Measurements from ENCODE around the genes HLTF and CP.

GRCh38 chr3:146339596-146339981, 88.7 kb upstream of the PLSCR4 start:
- PRO-cap = no peak

DNA sequence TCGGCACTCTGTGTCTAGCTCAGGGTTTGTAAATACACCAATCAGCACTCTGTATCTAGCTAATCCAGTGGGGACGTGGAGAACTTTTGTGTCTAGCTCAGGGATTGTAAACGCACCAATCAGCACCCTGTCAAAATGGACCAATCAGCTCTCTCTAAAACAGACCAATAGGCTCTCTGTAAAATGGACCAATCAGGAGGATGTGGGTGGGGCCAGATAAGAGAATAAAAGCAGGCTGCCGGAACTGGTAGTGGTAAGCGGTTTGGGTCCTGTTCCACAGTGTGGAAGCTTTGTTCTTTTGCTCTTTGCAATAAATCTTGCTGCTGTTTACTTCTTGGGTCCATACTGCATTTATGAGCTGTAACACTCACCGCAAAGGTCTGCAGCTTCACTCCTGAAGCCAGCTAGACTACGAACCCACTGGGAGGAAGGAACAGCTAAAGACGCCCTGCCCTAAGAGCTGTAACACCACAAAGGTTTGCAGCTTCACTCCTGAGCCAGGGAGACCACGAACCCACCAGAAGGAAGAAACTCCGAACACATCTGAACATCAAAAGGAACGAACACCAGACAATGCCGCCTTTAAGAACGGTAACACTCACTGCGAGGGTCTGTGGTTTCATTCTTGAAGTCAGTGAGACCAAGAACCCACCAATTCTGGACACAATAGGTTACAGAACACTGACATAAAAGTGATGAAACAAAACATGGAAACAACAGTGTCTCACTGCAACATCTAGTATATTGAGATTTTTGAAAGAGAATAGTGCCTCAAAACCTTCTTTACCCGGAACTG, 28.7 kb upstream of the PLSCR2 start:
- PRO-cap = unidirectional peak, plus-strand start at position 254 of the sequence

DNA sequence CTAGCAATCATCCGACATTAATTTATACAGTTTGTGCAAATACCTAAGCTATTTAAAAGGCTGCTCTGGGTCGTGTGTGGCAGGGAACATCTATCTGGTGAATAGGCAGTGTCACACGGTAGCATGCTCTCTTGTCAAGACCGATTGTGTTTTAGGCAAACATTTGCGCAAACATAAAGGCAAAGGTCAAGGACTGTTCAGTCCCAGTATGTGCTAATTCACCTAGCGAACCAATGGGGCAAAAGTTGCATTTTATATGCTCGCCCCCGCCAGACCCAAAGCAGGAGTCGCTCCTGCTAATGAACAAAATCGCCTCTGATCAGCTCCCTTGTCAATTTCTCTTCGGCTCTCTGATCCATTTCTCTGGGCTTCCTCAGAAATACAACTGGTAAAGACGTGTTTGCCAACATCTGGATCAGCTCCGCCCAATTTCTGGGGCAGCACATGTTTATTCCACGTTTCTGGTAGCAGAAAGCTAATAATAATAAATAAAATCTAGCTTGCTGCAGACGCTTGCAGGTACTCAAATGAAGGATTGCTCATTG, 37.5 kb downstream of the ZIC4 start:
- PRO-cap = no peak

GRCh38 chr3:147398206-147398789, 8.0 kb downstream of the ZIC4 start:
- PRO-cap = no peak

- PRO-cap = no peak
Measured at GRCh38 chr3:147398981-147399664, 7.2 kb downstream of the ZIC4 start.

- PRO-cap = no peak
Measured at GRCh38 chr3:147423213-147423538, 14.0 kb downstream of the ZIC1 start.

- PRO-cap = no peak
Measured at GRCh38 chr3:147424266-147424737, 15.1 kb downstream of the ZIC1 start.

DNA sequence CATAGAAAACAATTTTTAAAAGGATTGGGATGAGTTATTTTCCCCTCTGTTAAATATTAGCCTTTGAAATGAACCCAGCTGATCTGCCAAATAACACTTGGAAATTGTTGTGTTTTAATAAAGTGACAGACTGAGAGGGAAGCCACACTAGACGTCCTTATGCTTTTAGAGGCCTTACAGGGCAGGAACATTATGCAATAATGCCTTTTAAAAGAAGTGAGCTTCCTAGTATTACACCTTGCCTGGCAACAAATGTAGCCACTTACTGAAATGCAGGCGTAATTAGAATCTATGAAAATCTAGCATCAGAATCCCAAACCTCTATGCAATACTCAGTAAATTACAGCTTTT, 20.2 kb downstream of the AGTR1 start:
- PRO-cap = no peak

DNA sequence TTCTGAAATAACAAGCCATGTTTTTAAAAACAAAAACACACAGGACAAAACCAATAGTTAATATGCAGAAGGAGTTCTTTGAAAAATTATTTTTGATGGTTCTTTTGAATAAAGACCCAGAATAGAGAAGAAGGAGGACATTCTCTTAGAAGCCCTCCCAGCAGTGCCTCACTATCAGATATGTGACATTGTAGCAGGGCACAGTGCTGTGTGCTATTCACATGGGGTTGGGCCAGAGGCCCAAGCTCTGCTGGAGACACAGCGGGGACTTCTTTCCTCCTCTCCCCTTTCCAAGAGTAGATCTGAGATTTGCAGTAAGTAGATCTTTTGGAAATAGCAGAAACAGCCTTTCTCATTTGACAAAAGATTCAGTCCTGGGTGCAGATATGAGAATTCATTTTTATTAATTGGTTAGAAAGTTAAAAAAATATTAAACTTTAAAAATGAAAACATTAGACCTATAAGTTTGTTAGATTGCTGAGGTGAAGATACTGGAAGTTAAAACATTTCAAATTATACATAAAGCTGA, 6.3 kb downstream of the GYG1 start:
- PRO-cap = no peak

DNA sequence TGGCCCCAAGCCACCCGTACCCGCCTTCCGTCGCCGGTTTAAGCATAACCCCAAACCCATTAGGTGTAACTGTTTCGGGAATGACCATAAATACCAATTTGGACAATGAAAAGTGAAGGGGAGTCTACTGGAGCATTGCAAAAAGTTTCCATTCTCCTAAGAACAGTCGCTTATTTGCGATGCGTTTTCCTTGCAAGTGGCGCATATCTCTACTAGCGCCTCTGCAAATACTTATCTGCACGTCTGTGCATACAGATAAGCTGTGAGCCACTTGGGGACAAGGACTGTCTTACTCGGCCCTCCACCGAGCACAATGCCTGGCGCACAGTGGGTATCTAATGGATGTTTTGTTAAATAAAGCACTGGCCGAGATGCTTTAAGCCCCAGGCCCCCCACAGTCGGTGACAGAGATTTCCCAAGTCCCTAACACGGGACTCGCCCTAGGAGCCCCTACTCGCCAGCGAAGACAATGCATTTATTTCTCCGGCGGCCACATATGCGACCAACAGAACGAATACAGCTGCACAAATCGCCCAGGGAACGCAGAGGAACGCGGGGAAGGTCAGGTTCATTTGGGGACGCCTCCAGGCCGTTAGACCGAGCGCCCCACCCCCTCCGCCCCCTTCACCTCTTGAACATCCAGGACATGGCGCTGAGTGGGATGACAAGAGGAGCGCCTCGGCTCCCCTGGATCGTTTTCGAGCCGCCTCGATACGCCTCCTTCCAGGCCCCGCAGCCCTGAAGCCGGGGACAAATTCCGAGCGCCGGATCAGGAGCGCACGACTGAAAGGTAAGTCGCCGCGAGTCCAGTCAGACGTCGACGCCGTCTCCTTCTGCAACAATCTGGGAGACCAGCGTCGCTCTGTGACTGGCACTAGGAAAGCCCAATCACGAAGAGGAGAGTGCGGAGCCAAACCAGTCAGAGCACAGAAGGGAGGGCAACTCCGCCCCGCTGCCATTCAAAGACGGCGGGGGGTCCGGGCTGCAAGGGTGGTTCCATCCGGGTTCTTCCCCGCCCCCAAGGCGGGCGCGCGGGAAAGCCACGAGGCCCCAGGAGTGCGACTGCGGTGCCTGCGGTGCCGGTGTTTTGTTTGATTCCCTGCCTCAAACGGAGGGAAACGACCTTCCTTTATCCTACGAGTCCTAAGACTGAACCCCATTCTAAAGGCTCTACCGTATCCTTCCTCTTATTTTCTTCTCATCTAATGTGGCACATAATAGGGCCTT, at the start of gene HLTF:
Gene HLTF, minus strand, starts transcription at position 845 of the 1,227 bp plus-strand sequence.
- PRO-cap = bidirectional peak, plus-strand start at position 1,021 of the sequence, minus-strand start at position 822 of the sequence

DNA sequence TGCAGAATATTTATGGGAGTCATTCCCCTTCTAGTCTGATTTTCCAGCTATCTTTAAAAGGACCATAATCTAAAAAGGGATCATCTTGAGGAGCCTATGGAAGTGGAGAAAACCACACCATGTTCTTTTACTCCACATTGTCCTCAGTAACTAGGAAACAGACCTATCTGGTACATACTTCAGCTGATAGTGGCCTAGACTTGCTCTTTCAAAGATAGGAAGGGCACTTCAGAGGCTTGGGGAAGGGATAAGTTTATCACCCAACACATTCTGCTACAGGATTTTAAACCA, 35.5 kb downstream of the CP start:
- PRO-cap = no peak

- PRO-cap = no peak
Measured at GRCh38 chr3:149199346-149200098, 22.1 kb downstream of the CP start.

- PRO-cap = no peak
Measured at GRCh38 chr3:149209798-149210353, 11.8 kb downstream of the CP start.

DNA sequence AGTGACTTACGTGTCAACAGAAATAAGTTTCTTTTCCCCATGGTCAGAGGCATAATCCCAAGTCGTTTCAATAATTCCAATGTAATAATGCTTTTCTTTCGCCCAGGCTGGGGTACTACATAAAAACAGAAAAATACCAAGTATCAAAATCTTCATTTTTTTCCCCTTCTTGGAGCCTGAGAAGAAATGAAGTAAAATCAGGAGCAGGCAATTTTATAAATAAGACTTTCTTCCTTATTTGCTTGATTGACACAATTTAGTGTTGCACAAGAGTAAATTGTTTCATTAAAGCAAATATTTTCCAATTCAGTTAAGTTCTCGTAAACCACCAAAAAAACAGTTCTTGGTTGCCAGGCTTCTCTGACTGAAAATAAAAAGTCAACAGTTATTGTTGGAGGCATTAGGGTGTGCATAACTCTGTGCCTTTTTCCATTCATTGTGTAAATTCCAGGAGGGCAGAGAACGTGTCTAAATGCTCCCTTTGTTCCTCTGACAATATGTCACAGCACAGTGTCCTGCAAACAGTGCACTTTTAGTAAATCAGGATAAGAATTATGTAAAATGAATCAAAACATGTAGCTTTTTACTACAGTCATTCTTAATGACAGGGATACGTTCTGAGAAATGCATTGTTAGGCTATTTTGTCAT, at the start of gene CP:
Gene CP, minus strand, starts transcription at position 193 of the 649 bp plus-strand sequence.
- PRO-cap = no peak

- PRO-cap = no peak
Measured at GRCh38 chr3:149224781-149225589, 3.4 kb upstream of the CP start.

DNA sequence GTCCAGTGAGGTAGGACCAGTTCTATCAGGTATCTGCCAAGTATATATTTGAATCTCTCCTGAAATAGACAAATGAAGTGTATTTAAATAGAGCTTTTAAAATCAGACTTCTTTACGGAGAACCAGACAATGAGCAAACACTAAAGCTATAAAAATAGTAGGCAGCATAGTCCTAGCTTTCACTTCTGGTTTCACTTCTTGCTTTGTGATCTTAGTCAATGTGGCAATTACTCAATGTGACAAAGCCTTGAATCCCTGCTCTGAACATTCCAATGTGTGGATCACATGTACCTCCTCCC, 24.0 kb upstream of the CP start:
- PRO-cap = no peak

GRCh38 chr3:149507448-149508580, 33.3 kb downstream of the TM4SF4 start:
- PRO-cap = no peak

GRCh38 chr3:149572576-149573199, 85.1 kb downstream of the WWTR1 start:
- PRO-cap = no peak

GRCh38 chr3:149915423-149915747, 55.3 kb downstream of the PFN2 start:
- PRO-cap = no peak

GRCh38 chr3:149971885-149972010, 1.1 kb upstream of the PFN2 start:
- PRO-cap = no peak

Measured in left colon (tissue), 1 donor.